Mesenchymal stem cell of the bone marrow (primary cell): ENCODE measurements around a stretch of chr2.

- CAGE, long polyA plus RNA, result no peak
Measured at GRCh38 chr2:135984634-135984944, 837 bp downstream of the DARS1 start.

DNA sequence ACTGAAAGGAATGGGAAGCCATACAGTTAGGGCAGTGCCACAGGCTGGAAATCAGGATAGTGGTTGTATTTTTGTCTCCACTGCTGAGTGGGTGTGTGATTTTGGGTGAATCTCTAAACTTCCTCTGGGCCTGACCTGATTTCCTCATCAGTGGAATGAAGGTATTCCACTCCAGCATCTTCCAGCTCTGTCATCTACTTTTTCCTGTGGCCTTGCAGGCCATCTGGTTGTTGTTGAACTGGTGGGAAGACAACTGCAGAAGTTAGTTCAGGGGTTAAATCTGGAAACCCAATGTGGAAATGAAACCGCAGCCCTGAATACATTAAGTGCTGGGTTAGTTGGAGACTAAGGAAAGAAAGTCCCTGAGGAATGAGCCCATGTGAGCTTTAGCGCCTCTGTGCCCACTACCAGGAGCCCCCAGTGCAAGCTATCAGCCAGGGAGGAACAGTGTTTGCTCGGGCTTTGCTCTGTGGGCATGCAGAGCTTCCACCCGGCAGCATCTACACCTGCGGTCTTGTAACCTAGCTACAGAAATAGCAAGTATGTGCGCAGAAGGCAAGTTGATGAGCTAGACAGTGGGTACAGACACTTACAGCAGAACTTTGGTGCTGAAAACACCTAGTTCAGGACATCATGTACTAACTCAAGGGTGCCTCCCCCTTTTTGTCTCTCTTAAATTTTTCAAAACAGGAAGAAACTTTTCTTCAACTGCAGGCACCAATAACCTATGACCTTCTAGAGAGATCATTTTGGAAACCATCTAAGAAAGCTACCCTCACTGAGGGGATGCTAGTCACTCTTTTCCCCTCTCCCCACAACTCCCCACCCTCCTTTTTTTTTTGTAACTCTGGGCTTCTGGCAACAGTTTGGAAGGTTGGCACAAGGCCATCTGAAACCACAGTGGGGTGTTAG, 18.1 kb upstream of the CXCR4 start:
- CAGE, long polyA plus RNA, result no peak

DNA sequence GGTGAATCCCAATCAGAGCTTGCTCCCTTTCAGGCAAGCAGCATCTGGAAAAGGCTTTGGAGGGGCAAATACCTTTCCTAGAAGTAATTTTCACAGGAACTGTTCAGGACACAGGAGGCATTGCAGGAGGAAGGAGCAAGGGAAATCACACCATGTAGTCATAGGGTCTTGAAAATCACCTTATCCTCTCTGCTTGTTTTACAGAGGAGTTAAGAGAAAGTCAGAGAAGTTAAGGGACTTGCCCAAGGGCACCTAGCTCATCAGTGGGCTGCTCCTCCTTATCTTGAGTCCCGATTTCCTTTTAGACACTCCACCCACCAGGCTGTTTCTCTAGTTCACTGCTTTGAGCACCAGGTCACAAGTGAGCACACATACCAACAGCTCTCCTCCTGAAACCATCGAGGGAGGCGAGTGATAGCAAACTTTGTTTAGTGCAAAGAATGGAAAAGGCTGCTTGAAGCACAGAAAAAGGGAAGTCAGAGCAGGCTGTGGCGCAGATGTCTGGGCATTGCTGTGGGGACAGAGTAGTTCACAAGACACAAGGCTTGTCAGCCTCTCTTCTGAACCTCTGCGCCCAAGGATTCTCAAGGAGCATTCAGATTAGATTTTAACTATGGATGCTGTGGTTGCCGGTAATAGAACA, 89.2 kb upstream of the CXCR4 start:
- CAGE, long polyA plus RNA, result no peak

DNA sequence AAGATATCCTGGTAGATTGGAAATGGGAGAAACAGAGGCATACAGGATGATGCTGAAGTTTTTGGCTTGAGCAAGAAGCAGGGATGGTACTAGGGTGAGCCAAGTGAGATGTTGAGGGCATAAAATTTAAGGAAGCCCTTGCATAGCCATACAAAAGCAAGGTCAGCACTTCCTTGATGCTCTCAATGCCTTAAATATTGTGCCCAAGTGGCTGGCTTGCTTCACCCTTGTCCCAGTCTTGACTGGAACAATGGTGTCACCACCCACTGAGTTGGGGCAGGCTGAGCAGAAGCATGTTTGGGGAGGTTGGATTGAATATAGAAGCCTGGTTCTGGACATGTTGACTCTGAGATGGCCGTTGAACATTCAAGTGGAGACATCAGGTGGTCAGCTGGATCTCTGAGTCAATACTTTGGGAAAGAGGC, 43.2 kb upstream of the HNMT start:
- CAGE, long polyA plus RNA, result no peak

- CAGE, long polyA plus RNA, result no peak
Measured at GRCh38 chr2:137942244-137943242, 21.7 kb upstream of the HNMT start.

GRCh38 chr2:137947371-137947803, 16.9 kb upstream of the HNMT start:
- CAGE, long polyA plus RNA, result no peak

DNA sequence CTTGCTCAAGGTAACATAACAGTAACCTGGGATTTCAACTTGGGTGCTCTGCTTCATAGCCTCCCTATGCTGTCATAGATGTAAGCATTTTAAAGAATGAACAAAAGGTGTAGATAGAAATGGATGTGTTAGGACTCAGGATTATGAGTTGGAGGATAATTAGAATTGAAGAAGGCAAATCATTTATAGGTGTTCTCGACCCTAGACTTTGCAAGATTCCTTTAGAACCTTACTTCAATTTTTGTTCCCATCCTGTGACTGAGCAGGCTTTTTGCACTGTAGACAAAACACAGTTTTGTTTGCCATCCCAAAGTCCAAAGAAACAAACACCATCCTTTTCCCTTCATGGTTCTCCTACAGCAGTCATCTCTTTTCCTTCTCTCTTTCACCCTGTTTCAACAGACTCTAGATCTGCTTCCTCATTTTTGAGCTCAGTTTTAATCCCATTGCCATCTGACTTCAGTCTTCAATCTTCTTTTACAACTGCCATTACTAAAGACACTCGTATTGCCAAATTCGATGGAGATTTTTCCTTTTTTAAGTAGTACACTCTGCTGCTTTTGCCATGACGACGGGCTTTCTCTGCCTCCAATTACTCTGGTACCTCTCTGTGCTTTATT, 4.4 kb downstream of the HNMT start:
- CAGE, long polyA plus RNA, result no peak

GRCh38 chr2:138584701-138585239, 83.2 kb downstream of the SPOPL start:
- CAGE, long polyA plus RNA, result no peak

DNA sequence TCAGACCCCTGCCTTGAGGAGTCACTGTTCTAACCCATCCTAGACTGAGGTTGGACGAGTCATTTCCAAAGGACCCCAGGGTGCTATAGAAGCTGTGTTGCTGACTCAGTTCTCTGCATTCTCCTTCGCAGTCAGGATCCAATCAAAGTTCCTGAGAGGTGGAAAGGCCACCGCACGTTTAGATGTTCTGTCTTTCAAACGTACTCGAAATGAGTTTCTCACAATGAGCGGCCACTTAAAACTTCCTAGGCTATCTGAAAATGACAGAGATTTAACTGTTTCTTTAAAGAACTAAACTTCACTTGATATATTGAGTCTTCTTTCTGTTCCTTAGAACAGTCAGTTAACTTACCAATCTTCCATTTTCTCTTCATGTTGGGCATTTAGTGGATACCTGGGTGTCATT, 854.6 kb upstream of the NXPH2 start:
- CAGE, long polyA plus RNA, result no peak

GRCh38 chr2:142879479-142879934, 2.0 kb downstream of the KYNU start:
- CAGE, long polyA plus RNA, result no peak

GRCh38 chr2:143032735-143033182, 96.5 kb upstream of the ARHGAP15 start:
- CAGE, long polyA plus RNA, result no peak

GRCh38 chr2:143141347-143141659, 12.1 kb downstream of the ARHGAP15 start:
- CAGE, long polyA plus RNA, result no peak

- CAGE, long polyA plus RNA, result no peak
Measured at GRCh38 chr2:143434635-143435794, 305.8 kb downstream of the ARHGAP15 start.

DNA sequence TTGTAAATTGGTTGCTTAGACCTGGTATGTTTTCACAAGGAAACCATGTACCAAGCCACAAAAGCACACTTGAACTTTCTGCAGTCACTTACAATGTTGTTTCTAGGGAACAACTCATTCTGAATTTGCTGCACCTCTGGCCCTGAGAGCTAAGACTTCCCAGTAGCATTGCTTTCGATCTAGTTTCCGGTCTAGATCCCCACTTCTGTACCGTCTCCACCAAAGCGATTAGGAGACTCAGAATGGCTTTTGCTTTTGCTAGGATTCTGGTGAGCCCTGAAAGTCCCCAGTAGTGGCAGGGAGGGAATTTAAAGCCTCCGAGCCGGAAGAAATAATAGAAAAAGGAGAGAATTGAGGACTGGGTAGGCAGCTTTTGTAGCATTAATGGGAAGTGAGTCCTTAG, 313.0 kb downstream of the ARHGAP15 start:
- CAGE, long polyA plus RNA, result no peak

DNA sequence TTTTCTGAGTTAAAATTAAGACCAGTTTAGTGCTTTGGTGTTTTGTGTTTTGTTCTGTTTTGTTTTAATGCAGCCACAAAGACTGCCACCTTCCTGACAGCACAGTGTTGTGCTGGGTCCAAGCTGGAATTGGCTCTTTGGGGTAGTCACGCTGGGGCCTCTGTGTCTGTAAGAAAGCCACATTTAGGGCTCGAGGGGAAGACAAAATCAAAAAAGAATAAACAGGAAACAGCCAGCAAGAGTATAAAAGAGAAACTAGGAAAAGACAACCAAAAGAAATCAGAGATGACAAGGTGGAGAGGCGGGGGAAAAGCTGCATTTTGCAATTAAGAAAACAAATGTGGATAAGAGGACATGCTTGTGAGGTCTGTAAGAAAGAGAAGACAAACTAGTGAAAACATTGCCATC, 396.4 kb downstream of the ARHGAP15 start:
- CAGE, long polyA plus RNA, result no peak

DNA sequence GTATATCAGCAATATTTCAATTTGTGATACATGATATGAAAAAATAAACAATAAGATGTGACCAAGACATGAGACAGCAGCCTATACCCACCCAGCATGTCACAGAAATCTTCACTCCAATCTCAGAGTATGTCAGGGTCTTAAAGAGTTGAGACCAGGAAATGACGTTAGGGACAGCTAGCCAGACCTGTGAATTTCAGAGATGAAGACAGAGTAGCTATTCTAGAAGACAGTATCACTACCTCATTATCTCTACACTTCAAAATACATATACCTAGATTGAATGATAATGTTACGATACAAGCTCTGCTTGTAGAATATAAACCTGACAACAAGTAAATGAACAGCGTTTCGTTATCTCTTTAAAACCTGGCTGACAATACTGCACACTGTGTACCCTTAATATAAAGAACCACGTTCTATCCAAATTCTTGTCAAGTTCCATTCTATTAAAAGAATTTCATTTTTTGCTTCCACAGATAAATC, 95.1 kb downstream of the GTDC1 start:
- CAGE, long polyA plus RNA, result no peak

DNA sequence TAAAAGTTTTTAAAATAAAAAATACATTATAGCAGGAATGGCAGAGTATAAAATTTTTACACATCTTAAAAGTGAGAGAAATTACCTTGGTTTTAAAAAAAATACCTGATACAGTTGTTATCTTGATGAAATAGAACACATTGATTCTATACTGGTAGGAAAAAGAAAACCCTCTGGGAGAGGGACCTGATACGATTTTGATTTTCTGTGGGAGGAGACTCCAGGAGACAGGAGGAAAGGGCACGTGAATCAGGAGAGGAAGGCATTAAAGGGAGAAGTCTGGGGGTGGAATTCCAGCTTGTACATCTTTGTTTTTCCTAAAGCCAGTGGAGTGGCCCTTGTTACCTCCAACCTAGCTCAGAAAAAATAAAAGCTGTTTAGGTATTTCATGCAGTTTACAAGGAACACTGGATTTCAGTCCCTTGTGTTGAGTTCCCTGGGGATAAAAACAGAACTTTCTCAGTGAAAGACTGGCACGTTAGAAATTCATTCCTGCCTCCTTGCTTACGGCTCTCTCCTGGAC, 17.2 kb upstream of the GTDC1 start:
- CAGE, long polyA plus RNA, result no peak

- CAGE, long polyA plus RNA, result no peak
Measured at GRCh38 chr2:144350075-144350911, 18.0 kb upstream of the GTDC1 start.

DNA sequence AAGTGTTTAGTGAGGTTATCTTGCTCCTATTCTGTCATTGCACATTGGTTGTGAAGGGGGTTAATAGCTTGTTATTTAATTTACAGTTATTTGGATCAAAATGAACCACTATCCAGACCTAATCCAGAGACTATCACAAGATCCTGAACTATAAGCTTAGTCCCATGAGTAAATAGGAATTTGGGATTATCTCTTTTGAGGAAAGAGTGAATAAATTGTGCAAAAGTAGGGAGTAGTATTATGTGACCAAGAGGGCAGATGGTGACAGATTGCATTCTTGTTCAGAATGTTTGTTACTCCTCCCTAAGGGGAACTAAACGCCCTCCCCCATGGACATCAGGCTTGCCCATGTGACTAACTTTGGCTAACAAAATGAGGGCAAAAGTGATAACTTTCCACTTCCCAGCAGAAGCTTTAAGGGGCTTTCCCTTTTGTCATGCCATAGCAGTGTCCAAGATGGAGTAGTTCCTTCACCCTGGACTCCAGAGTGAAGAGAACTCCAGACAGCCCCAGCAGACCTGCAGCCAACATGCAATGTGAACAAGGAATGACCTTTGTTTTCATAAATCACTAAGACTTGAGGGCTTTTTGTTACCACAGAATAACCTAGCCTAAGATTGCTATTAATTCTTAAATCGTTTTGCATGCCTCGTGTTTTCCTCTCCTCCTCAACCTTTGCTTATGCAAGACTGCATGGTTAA, 24.0 kb upstream of the GTDC1 start:
- CAGE, long polyA plus RNA, result no peak

DNA sequence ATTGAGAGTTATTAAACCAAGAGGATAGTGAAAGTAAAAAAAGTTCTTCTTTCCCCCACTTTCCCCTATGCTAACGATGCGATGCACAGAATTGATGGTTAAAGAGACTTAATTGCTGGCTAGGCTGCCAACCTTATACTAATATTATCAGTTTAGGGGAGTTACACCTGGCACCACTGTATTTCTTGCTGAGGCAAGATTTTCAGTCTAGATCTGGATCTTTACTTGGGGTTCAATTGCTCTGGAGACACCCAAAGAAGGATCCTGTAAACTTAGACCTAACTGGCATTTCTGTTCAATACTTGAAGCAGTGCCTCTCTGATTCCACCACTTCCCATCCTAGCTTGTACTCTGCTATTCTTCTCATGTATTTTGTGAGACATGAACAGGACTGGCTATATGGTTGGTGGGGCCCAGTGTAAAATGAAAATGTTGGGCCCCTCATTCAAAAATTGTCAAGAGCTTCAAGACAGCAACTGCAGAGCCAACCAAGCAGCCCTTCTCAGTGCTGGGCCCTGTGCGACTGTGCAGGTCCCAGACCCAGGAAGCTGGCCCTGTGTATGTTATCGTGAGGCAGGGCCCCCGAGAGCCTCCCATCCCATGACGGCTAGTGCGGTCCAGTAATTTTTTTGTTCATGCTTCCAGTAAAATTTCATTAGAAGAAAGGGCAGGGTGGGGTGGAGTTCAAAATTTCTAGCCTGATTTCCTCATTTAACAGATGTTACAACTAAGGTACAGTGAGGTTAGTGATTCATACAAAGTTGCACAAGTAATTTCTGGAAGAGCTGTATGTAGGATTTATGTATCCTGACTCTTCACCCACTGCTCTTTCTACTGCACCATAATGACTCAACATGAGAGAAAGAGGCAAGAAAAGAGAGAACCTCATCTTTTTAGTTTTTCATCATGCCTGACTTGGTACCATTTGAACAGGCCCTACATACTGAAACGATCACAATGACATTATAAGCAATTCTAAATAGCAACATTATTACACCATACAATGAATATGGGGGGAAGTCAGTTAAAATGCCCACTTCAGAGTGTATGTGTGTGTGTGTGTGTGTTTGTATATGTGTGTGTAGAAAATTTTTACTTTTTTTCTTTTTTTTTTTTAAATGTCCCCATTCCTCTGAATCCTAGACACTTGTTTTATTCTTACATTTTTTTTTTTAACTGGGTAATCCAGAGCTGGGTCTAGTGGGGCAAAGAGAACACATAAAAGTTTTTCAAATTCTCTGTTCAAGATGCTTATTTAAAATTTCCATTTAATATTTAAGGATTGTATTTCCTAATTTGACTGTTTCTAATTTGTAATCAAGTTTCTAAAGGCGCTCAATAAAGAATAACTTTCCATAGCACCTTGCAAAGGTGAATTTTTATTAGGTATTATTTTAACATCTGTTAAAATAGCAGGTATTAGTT, 82.1 kb upstream of the GTDC1 start:
- CAGE, long polyA plus RNA, result no peak